ENCODE measurements around the gene SMG5.

DNA sequence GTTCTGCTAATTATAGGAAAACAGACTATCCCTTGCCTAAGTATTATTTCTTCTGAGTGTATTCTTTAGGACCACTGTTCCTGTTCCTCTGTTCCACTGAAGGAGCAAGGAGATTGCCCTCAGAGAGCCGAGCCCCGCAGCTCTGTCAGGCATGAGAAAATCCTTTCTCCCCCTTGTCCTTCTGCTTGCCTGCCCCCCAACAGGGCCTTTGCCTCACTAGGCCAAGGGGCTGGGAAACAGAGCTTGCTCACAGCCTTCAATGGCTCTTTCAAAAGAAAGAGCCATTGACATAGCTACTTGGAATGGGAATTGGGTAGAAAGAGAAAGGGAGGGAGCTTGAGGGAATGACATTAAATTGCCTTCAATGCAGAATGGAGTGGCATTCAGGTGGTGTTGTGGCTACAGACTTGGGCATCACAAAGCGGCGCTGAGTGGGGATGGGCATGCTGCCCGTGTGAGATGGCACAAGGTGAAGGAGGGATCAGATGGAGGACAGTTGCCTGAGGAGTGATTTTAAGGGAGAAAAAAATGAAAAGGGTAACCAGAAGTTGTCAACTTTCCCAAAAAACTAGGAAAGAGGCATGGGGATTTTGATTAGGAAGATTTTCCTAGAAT lies 13.2 kb downstream of the SYT11 start:
- PRO-cap: no peak

- PRO-cap: no peak
Observed at GRCh38 chr1:155892962-155893541, 18.1 kb downstream of the RIT1 start.

- PRO-cap: no peak
Observed at GRCh38 chr1:155925409-155926383, 8.5 kb downstream of the KHDC4 start.

DNA sequence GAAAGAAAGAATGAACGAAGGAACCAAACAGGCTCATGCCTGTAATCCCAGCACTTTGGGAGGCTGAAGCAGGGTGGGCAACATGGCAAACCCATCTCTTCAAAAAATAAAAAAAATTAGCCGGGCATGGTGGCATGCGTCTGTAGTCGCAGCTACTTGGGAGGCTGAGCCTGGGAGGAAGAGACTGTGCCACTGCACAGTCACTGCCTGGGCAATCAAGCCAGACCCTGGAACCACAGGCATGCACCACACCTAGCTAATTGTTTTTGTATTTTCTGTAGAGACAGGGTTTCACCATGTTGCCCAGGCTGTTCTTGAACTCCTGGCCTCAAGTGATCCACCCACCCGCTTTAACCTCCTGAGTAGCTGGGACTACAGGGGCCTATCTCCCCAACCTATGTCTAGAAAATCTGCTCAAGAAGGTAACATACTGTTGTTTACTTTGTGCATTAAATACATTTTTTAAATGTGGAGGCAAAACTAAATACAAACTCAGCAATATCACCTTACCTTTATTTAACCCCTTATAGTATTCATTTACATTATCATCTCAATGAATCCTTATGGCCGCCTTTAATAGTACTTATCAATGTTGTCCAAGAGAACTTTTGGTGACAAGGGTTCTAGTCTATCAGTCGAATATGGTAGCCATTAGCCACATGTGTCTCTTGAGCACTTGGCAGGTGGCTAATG lies 2.7 kb downstream of the KHDC4 start:
- PRO-cap: no peak

GRCh38 chr1:155932111-155932669 lies 2.0 kb downstream of the KHDC4 start:
- PRO-cap: no peak

- PRO-cap: no peak
Observed at GRCh38 chr1:155943174-155943860, 1.9 kb downstream of the RXFP4 start.

GRCh38 chr1:155969382-155970119 lies 8.8 kb downstream of the ARHGEF2 start:
- PRO-cap: unidirectional peak, minus-strand start at chr1:155969625

- PRO-cap: no peak
Observed at GRCh38 chr1:155980637-155981991, 2.8 kb upstream of the ARHGEF2 start.

DNA sequence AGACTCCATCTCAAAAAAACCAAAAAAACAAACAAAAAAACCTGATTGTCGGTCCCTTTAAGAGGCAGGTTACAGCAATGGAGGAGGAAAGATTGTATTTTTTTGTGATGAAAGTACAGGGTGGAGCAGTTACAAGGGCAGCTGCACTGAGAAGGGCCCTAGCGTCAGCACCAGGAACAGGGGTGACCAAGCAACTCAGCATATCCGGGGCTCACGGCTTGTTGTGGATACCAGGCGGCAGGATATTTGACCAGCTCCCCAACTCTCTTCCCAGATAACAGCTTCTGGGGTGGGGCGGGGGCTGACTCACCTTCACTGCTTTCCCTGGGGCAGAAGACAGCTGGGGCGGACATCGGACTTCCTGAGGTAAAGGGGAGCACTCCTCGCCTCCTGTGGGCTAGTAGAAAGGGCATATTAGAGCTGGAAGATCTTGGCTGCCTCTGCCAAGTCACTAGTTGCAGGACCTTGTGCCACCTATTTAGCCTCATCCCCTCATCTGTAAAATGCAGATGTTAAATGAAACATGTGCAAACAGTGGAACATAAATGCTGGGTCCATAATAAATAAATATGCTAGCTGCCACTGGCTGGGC lies 17.3 kb downstream of the SSR2 start:
- PRO-cap: no peak

- PRO-cap: no peak
Observed at GRCh38 chr1:156011192-156011445, 9.6 kb downstream of the SSR2 start.

DNA sequence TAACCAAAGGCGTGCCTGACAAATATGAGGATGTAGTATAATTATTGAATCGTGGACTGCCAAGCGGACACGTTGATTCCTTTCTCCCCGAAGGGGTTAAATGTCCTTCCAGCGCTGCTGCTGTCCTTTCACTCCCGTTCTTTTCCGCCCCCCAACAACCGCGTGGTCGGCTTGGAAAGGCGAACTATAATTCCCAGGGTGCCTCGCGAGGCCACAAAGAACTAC lies 188 bp upstream of the LAMTOR2 start:
- PRO-cap: bidirectional peak, plus-strand start outside the sequence, minus-strand start at position 100 of the sequence

- PRO-cap: no peak
Observed at GRCh38 chr1:156095895-156096965, 14.0 kb upstream of the MEX3A start.

- PRO-cap: bidirectional peak, plus-strand start at chr1:156282566, minus-strand start at chr1:156282428; bidirectional peak, plus-strand start at chr1:156283050, minus-strand start at chr1:156282807
Observed at GRCh38 chr1:156282075-156283241, at the start of gene SMG5. Gene SMG5, minus strand, starts transcription at chr1:156282825.

GRCh38 chr1:156291132-156292118 lies 4.1 kb downstream of the GLMP start:
- PRO-cap: bidirectional peak, plus-strand start at chr1:156291648, minus-strand start at chr1:156291488; unidirectional peak, minus-strand start at chr1:156291943

GRCh38 chr1:156436115-156436726 lies 64.4 kb downstream of the MEF2D start:
- PRO-cap: no peak

DNA sequence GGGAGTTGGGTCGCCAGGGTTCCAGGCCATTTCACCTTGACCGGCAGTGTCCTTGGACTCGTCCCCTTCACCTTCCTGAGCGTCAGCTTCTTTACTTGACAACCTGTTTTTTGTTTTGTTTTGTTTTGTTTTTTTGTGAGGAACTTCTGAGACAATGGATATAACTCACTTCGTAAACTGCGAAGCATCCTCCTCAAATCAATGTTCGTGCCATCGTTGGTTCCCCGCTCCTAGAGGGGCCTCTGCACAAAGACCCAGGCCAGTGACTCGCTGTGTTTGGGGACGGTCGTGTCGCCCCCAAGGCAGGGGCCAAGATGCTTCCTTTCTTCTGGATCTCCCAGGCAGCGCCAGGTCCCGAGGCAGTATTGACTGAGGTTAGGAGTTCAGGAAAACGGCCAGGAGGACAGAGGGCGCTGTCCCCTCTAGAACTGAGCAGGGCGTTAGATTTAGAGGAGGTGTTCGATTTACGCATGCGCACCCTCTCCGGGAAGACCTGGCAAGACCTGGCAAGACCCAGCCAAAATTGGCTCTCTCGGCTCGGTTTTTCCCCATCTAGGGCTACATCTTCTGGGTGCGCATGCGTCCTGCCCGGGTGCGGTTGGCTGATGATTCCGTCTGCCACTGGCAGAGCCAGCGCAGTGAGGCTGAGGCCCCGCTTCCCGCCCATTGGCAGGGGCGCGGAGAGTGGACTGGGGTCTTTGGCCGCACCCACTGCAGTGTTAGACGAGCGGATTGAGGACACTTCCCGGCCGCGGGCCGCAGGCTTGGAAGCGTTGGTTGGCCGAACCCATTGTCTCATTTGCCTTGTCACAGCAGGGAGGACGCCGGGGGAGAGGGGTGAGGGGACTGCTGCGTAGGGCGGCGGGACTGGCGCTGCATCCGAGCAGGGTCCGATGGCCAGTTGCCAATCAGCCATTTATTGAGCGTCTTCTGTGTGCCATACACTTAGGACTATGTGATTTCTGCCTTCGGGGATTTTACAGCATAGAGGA lies 44.1 kb downstream of the MEF2D start:
- PRO-cap: bidirectional peak, plus-strand start at position 477 of the sequence, minus-strand start at position 371 of the sequence; bidirectional peak, plus-strand start at position 711 of the sequence, minus-strand start at position 691 of the sequence

DNA sequence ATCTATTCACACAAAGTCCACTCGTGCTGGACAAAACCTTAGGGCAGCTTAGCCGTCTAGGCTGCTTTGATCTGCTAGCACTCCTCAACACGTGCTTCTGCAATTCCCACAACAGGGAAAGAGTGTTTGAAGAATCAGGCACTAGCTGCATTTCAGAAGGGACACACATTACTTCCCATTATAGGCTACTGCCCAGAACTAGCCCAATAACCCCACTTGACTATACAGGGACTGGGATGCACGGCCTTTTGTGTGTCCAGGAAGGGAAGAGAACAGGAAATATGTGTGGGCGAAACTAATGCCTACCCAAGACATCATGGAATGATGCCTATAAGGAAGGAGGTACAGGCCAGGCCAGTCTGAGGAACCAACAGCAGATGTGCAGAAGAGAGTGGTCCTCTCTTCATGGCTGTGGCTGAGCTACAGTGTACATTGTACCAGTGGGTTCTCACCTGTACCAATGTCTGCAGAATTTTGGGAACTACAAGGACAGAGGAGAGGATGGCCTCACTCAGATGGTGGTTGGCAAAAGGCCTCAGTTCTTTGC lies 39.2 kb downstream of the MEF2D start:
- PRO-cap: no peak

- PRO-cap: no peak
Observed at GRCh38 chr1:156466458-156467569, 33.8 kb downstream of the MEF2D start.

- PRO-cap: no peak
Observed at GRCh38 chr1:156476014-156476893, 24.3 kb downstream of the MEF2D start.

GRCh38 chr1:156477482-156478141 lies 23.0 kb downstream of the MEF2D start:
- PRO-cap: no peak

All from neuron (in vitro differentiated cells).